ENCODE data around the genes KBTBD4, C1QTNF4, OR4B1, OR4C3, TRIM48, OR5D13, OR8H3 and OR8U3.

GRCh38 chr11:47413531-47414497 lies 5.4 kb downstream of the SLC39A13 start:
- PRO-cap = no peak

DNA sequence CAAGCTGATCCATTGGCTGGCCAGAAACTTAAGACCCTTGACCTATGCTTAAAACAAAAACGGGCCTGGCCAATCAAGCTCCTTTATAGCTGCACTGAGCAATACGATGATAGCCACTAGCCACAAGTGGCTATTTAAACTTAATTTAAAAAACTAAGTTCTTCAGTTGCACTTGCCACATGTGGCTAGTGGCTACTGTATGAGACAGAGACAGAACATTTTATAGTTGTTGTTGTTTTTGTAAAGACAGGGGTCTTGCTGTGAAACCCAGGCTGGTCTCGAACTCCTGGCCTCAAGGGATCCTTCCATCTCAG lies 45.7 kb upstream of the RAPSN start:
- PRO-cap = no peak

DNA sequence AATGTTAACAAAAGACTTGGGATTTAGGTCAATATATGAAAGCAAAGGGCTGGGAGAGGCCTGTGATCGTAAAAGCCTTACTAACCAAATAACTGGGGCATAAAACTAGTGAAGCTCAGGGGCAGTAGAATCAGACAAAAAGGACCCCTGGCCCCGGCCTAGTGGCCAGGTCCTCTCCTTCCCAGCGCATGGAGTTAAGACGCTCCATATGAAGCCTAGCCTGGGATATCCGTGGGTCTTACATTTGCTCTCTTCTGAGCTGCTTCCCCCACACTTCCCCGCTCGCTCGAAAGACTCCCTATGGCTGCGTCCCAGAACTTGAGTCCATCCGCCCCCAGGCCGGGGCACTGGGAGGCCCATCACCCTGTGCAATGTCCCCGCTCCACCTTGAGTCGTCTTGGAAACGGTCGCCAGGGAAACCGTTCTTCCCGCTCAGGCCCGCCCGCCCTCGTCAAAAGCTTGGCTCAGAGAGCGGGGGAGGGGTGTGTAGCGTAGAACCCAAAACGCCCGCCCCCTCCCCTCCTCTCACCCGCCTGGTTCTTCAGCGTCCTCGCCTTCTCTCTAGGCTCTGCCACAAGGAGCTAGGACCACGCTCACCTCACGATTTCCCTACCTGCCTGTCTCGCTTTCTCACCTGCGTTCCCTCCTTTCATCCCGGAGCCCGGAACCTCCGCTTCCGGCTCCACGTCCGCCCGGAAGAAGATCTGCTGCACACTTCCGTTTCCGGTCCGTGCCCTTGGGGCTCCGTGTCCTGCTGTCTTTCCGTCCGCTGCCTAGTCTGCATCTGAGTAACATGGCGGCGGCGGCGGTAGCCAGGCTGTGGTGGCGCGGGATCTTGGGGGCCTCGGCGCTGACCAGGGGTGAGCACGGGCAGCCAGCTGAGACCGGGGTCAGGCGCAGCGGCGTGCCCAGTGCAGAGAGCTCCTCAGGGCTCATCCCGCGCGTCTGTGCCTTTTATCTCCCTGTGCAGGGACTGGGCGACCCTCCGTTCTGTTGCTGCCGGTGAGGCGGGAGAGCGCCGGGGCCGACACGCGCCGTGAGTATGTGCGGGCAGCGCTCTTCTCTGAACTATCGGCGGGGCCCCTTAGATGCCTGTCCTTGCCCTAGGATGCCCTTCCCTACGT lies at the start of gene KBTBD4:
Gene KBTBD4 (minus strand): TSS at position 672 of the 1,124 bp plus-strand sequence.
- PRO-cap = bidirectional peak, plus-strand start at position 783 of the sequence, minus-strand start at position 671 of the sequence

DNA sequence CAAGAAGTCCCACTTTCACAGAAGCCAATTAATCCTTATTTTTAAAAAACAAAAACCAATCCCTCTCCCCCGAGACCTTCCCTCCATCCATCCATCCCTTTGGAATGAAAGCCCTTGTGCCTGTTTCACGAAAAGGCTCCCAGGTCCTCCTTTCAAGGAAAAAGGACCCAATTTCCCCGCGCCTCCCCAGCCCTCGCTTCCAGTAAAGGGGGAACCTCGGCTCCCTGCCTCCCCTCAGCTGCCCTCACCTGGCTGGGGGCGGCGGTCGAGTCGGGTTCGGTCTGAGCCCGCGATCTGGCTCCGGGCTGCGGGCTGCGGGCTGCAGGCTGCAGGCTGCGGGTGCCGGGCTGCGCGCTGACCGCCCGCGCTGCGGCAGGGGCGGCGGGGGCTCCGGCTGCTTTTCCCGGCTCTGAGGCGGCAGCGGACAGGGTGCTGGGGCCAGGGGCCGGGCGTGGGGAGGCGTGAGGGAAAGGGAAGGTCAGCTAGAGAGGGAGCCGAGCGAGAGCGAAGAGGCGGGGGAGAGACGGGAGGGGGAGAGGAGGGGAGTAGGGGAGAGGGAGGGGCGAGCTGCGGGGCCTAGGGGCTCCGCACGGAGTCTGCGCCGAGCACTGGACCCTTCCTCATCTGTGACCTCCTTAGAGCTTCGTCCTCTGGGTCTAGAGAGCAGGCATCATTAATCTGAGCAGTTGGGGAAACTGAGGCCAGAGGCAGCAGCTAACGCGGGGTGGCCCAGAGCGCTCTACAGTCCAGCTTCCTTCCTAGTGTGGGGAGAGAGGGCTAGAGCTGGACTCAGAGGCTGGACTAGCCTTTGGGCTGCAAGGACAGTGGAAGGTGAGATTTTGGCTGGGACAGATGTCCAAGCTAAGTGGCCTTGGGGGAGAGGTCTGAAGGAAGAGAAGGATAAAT lies at the start of gene C1QTNF4:
Gene C1QTNF4 (minus strand): TSS at position 512 of the 906 bp plus-strand sequence.
- PRO-cap = no peak

- PRO-cap = no peak
Measured at GRCh38 chr11:47606347-47607217, 12.4 kb upstream of the C1QTNF4 start.

DNA sequence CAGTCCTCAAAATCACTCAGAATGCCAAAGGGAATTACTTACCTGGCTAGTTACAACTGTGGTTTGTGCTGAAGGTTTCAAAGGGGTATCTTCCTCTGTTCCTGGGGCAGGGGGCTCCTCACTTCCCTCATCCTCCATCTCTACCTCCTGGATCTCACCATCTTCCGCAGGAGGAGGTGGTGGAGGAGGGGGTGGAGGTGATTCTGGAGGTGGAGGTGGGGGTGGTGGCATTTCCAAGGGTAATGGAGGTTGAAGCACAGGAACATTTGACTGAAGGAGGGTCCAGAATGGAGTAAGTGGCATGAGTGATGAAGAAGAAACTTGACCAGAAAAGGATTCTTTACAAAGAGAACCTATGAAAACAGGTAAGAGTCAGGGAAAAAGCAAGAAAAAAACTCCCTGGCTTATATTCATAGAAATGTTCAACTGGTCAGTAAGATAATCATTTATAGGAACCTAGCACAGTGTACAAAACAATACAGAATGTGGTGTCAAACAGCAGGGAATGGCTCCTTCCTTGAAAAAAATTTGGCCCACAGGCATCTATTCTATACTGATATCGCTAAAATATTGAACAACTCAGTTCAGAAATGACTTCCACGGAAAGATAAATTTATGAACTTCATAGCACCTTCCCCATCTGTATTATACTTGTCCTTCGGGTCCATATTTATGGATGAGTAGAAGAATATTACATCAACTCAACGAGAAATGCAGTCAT lies 9.4 kb upstream of the AGBL2 start:
- PRO-cap = no peak

GRCh38 chr11:47760289-47760981 lies 6.7 kb downstream of the FNBP4 start:
- PRO-cap = no peak

- PRO-cap = no peak
Measured at GRCh38 chr11:47916404-47916993, 63.9 kb upstream of the PTPRJ start.

DNA sequence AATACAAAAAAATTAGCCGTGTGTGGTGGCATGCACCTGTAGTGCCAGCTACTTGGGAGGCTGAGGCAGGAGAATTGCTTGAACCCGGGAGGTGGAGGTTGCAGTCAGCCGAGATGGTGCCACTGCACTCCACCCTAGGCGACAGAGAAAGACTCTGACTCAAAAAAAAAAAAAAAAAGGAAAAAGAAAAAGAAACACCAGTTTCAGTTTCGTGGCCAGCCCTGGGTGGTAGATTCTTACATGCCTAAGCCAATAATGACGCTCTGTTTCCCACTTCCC lies 30.1 kb upstream of the PTPRJ start:
- PRO-cap = no peak

DNA sequence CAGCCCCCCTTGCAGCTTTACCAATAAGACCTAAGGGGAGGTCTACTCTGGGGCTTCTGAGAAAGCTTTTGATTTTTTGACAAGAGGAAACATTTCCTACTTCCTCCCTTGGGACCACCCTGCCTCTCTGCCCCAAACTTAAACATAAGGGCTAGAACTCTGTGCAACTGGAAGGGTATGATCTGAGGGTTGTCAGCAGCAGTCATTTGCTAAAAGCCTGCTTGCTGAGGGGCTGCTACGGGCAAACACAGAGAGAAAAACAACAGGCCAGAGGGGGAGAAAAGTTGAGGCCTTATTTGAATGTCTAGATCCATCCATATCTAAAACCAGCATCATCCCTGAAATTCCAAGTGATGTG lies 29.8 kb upstream of the PTPRJ start:
- PRO-cap = no peak

GRCh38 chr11:47977582-47978069 lies 2.7 kb upstream of the PTPRJ start:
- PRO-cap = no peak

DNA sequence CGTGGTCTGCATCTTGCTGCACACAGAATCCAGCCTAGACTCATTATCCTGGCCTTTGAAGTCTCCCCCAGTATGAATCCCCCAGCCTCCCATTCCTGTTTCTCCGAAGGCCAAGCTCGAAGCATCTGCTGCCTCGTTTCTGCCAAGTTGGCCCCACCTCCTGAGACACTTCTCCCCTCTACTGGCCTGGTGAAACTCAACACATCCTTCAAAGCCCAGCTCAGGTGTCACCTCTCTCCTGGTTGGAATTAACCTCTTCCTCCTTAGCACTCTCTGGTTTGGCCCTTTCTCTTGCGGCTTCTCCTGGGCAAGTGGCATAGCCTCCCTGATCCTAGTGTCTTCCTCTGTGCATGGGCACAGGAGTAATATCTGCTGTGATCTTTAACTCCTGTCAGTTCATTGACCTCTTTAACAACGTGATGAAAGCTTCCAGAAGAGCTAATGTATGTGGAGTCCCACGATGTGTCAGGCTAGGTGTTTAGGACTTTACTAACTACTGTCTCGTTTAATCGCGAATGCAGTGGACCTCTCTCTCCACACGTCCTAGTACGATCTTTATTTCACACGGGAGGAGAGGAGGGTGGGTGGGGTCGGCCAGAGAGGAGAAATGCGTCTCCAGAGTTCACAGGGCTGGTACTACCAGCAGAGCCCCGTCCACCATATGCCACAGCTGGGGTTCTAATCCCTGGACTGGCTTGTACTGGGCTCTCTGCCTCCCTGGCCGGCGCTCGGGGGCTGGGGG lies 857 bp upstream of the PTPRJ start:
- PRO-cap = no peak

DNA sequence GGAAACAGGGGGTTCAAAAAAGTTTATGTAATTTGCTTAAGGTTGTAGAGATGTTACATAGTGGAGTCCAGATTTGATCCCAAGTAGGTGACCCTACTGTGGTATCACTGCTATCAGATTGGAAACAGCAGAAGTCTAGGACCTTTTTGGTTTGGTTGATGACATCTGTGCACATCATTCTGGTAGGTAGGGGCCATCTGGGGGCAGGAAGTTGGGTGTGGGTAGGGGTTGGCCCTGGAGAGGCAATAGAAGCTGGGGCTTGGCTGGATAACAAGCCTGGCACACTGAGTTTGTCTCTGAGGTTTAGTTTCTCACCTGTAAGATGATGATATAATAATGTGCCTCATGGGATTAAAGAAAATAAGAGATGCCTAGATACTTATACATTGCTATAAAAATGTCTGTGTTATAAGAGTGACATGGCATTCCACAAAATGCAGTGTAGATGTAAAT lies 36.7 kb downstream of the PTPRJ start:
- PRO-cap = no peak

GRCh38 chr11:48031807-48032480 lies 51.6 kb downstream of the PTPRJ start:
- PRO-cap = no peak

DNA sequence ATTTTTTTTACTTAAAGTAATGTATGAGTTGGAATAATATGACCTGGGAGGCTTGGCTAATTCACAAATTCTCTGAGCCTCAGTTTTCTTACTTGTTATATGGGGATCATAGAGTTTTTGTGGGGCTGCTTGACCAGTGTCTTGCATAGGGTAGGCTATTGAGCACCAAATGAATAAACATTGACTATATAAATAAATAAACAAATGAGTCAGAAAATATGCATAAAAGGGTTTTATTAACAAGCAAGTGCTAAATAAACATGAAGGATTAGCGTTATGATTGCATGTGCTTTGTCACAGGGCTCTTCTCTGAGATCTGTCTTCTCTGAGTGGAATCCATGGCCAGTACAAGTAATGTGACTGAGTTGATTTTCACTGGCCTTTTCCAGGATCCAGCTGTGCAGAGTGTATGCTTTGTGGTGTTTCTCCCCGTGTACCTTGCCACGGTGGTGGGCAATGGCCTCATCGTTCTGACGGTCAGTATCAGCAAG lies at the start of gene OR4B1:
Gene OR4B1 (plus strand): TSS at position 339 of the 491 bp plus-strand sequence.
- PRO-cap = no peak

DNA sequence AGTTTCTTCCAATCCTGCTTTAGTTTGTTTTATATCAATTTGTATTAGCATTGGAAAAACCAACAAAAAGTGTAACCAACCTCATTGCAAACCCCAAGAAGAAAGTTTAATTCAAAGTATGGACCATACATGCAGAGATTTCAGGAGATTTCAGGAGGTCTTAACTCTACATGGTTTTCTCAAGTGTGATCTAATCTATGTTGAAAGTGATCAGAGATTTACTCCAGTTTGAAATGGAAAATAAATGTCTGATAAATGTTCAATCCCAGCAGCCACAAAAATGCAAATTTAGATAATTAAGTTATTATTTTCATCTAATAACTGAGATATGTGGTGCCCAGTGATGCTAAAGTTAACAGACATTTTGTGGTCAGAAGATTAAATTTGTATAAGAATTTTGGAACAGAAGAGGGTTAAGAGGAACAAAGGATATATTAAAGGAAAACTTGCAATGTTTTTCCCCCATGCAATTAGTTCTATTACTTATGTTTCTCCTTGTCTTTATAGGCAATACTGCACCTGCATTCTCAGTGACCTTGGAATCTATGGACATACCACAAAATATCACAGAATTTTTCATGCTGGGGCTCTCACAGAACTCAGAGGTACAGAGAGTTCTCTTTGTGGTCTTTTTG lies at the start of gene OR4C3:
Gene OR4C3 (plus strand): TSS at position 444 of the 635 bp plus-strand sequence.
- PRO-cap = no peak

- PRO-cap = no peak
Measured at GRCh38 chr11:55261970-55262300, at the start of gene TRIM48. Gene TRIM48, plus strand, starts transcription at chr11:55262155.

DNA sequence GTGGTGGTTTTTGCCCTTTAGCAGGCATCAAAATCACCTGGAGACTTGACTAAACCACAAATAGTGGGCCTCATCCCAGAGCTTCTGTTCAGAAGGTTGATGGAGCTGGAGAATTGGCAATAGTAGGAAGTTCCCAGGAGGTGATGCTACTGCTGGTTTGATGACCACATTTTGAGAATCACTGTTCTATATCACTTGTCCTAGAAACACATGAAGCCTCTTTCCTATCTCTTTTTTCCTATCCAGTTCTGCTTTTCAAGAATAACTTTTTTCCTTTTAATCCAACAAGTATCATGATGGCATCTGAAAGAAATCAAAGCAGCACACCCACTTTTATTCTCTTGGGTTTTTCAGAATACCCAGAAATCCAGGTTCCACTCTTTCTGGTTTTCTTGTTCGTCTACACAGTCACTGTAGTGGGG lies at the start of gene OR5D13:
Gene OR5D13 (plus strand): TSS at position 294 of the 422 bp plus-strand sequence.
- PRO-cap = no peak

GRCh38 chr11:56122178-56122520 lies at the start of gene OR8H3:
Gene OR8H3, plus strand, starts transcription at chr11:56122373.
- PRO-cap = no peak

DNA sequence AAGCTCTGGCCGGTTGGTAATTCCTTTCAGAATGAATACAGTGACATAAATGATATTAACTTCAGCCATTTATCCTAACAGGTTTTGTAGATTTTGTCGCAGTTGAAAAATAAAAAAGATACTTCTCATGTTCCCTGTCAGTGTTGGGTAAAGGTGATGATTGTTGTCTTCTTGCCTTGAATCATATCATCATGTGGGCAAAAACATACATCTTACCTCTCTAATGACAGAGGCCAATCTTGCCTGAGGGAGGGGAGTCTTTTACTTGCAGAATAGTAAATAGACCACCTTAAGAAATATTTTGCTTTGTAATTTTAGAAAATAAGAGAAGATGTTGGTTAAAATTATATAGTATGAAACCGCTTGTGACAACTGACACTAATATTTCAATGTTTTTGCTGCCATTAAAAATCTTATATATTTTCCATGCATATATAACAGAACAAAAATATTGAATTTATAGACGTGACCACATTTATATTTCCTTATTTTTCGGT lies at the start of gene OR8U3:
Gene OR8U3 (minus strand): TSS at position 69 of the 497 bp plus-strand sequence.
- PRO-cap = no peak

Measured in peritoneum (tissue), 1 donor.